Breast (tissue), 4 donors: ENCODE measurements around a stretch of chr10.

DNA sequence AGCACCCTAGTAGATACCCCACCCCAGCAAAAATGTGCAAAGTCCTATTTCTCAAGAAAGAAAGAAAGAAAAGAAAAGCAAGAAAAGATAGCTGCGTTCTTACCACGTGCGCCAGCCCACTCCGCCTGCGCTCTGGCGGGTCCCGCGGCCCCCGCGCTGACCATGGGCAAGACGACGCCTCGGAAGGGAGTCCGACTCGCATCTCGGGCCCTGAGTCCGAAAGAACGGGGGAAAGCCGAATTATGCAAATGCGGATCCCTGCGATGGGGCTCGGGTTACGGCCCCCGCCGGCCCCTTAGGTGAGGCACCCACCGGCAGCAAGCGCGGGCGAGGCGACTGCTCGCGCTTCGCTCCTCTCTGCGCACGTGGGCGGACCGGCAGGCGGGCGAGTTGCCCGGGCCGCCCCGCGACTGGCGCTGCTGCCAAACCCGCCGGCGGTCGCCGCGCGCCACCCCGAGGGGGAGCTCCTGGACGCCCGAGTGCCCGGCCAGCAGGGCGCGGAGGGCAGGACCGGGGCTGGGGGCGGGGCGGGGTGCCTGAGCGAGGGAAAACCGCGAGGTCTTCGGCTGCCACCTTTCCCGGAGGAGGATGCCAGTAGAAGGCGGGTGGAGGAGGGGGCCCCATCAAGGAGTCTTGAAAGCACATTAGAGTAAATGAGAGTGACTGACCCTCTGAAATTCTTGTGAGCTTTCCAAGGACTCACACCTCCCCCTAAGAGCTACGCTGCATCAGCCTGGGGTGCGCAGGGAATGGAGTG, 2.5 kb upstream of the EGR2 start:
- PRO-cap, 3 experiments: peak in 1 of 3 experiments; most common plus-strand start position 519 of the sequence (in 1); most common minus-strand start position 218 of the sequence (in 1)
- RRBS: 3% methylated on average over 36 of the region's 68 CpGs

DNA sequence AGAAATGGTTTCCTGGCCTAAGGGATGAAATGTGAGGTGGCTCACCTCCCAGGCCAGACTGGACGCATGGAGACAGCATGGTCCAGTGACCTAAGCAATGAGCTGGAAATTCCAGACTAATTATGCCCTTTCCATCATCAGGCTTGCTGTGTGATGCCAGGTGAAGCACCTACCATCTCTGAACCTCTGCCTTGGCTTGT, 146.9 kb upstream of the NRBF2 start:
- PRO-cap, 3 experiments: no peak in any of the 3 experiments
- RRBS: no CpG with 5 or more reads among the region's 1 CpG

DNA sequence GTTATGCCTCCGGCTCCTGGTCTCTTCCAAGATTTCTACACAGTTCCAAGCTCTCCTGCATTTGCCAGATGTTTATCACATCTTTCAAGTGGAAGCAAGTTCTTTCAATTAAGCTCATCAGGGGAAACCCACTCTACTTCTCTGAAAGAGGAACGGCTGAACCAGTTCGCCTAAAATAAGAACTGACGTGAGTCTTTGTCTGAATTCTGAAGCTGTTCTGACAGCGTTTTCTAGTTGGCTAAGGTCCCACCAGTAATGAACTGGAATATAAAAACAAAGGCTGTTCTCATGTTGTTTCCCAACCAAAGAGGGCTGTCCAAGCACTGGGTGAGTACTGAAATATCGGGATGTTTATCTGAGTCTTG, 140.8 kb upstream of the NRBF2 start:
- PRO-cap, 3 experiments: no peak in any of the 3 experiments
- RRBS: no CpG with 5 or more reads among the region's 6 CpGs

DNA sequence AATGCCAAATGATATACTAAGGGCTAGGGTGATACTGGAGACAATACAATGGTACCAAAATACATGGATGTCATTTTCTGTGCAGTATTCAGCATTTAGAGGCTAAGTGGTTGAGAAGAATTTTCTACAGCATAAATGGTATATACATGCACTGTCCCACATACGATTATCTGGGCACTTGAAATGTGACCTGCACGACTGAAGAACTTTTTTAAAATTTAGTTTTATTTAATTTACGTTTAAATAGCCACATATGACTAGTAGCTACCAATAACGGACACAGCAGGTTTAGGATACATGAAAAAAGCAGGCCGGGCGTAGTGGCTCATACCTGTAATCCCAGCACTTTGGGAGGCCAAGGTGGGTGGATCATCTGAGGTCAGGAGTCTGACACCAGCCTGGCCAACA, 109.0 kb downstream of the NRBF2 start:
- PRO-cap, 3 experiments: peak in 1 of 3 experiments; most common minus-strand start position 207 of the sequence (in 1)
- RRBS: no CpG with 5 or more reads among the region's 6 CpGs

GRCh38 chr10:63268205-63268530, 135.0 kb downstream of the NRBF2 start:
- PRO-cap, 3 experiments: no peak in any of the 3 experiments
- RRBS: no CpG with 5 or more reads among the region's 2 CpGs

DNA sequence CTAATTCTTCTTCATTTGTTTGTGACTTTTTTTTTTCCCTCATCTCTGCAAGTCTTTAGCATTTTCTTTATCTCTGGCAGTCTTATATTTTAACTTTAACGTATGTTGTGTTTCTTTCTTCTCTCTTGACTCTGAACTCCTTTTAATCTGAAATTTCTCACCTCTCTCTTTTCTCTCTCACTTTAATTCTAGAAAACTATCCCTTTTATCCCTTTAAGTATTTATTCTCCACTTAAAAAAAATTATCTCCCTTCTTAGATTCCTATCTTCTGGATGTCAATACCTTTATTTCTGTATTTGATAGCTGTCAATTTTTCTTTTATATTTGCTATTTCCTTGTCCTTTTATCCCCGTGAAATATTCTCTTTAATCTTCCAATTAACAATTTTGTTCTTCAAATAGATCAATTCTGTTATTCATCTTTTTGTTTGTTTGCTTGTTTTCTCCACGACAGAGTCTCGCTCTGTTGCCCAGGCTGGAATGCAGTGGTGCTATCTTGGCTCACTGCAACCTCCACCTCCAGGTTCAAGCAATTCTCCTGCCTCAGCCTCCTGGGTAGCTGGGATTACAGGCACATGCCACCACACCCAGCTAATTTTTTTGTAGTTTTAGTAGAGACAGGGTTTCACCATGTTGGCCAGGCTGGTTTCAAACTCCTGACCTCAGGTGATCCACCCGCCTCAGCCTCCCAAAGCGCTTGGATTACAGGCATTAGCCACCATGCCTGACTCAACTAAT, 146.3 kb downstream of the JMJD1C start:
- PRO-cap, 3 experiments: no peak in any of the 3 experiments
- RRBS: no CpG with 5 or more reads among the region's 6 CpGs

DNA sequence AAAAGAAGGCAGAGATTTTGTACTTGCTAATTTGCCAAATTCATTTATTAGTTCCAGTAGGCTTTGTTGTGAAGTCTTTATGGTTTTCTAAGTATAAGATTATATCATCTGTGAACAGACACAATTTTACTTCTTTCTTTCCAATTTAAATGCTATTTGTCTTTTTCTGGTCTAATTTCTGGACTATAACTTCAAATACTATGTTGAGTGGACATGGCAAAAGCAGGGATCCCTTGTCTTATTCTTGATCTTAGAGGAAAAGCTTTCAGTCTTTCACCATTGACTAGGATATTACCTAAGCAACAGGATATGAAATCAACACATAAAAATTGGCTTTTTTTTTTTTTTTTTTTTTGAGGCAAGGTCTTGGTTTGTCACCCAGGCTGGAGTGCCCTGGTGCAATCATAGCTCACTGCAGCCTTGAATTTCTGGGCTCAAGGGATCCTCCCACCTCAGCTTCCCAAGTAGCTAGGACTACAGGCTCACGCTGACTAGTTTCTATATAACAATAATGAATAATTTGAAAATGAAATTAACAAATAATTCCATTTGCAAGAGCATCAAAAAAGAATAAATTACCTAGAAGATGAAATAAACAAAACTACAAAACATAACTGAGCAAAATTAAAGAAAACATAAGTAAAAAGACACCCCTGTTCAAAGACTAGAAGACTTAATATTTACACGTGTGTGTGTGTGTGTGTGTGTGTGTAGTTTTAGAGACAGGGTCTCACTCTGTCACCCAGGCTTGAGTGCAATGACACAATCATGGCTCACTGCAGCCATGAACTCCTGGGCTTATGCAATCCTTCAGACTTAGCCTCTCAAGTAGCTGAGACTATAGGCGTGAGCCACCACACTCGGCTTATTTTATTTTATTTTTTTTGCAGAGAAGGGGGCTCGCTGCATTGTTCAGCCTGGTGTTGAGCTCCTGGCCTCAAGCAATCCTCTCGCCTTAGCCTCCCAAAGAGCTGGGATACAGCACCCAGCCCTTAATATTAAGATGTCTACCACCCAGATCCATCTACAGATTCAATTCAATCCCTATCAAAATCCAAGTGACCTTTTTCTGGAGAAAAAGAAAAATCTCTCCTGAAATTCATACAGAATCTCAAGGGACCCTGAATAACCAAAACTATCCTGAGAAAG, 90.6 kb downstream of the JMJD1C start:
- PRO-cap, 3 experiments: no peak in any of the 3 experiments
- RRBS: no CpG with 5 or more reads among the region's 6 CpGs

DNA sequence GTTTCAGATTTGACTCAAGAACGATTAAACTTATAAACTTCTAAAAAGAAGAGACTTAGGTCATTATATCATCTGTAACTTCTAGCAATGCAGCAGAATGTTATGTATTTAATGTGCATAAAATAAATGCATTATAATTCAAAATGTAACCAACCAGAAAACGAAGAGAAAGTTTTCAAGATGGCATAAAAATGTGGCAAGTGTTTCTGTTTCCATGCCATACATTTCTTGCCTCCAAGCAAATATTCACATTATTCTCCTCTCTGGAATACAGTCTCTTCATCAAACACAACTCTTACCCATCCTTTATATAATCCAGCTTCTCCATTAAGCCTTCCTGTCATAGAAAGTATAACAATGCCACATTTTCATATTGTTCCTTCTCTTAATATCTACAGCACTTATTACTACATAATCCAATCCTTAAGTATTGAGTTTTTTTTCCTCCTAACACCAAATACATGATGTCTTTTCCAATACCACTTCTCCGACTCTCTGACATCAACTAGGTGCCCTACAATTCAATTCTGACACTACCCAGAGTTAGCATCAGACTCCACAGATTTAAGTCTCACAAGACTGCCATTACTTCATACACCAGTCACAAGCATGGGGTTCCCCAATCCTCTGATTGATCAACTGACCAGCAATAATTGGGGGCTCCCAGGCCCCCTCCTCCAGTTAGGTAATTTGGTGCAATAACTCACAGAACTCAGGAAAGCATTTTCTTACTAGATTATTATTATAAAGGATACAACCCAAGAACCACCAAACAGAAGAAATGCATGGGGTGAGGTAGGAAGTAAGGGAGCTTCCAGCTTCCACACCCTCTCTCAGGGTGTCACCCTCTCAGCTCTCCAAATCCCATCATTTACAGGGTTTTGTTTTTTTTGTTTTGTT, 23.1 kb downstream of the JMJD1C start:
- PRO-cap, 3 experiments: no peak in any of the 3 experiments
- RRBS: no CpG with 5 or more reads among the region's 3 CpGs

- PRO-cap, 3 experiments: peak in 2 of 3 experiments; most common minus-strand start chr10:63522470 (in 1)
- RRBS: no CpG with 5 or more reads among the region's 2 CpGs
Observed at GRCh38 chr10:63522417-63522668, 1.1 kb downstream of the REEP3 start.

GRCh38 chr10:65653877-65654313, 1271.9 kb upstream of the LRRTM3 start:
- PRO-cap, 3 experiments: no peak in any of the 3 experiments
- RRBS: no CpG with 5 or more reads among the region's 4 CpGs

- PRO-cap, 3 experiments: no peak in any of the 3 experiments
- RRBS: no CpG with 5 or more reads among the region's 6 CpGs
Observed at GRCh38 chr10:67811818-67812450, 26.1 kb downstream of the DNAJC12 start.

DNA sequence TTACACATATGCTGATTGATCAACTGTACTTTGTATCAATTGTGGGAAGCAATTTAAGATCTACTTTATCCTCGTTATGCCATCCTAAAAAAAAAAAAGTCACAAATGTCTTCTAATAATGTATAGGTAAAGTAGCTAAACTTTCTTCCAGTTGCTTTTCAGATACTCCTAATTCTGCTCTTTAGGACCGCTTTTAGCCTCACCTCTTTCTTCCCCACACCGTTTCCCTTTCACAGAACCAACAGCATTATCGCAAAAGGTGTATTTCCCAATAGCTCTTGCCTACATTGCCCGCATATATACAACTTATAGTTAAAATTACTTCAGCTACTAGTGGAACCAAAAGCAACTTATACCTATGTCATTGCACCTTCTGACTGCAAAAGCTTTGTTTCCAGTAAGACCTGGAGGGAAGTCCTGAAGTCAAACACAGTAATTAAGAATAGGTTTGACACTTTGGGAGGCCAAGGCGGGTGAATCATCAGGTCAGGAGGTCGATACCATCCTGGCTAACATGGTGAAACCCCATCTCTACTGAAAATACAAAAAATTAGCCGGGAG, 14.2 kb downstream of the HERC4 start:
- PRO-cap, 3 experiments: no peak in any of the 3 experiments
- RRBS: no CpG with 5 or more reads among the region's 8 CpGs

- PRO-cap, 3 experiments: no peak in any of the 3 experiments
- RRBS: no CpG with 5 or more reads among the region's 3 CpGs
Observed at GRCh38 chr10:68087423-68088069, 12.5 kb upstream of the HERC4 start.

- PRO-cap, 3 experiments: no peak in any of the 3 experiments
- RRBS: no CpG with 5 or more reads among the region's 5 CpGs
Observed at GRCh38 chr10:68129006-68129332, 19.7 kb downstream of the MYPN start.

DNA sequence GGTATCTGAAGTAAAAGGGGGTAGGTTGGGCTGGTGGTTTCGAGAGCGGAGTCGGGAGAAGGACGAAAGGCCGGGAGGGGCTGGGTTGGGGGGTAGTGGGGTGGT, 204 bp downstream of the HNRNPH3 start:
- PRO-cap, 3 experiments: no peak in any of the 3 experiments
- RRBS: no CpG with 5 or more reads among the region's 5 CpGs

- PRO-cap, 3 experiments: no peak in any of the 3 experiments
- RRBS: no CpG with 5 or more reads among the region's 6 CpGs
Observed at GRCh38 chr10:68342265-68343490, 9.9 kb upstream of the PBLD start.

DNA sequence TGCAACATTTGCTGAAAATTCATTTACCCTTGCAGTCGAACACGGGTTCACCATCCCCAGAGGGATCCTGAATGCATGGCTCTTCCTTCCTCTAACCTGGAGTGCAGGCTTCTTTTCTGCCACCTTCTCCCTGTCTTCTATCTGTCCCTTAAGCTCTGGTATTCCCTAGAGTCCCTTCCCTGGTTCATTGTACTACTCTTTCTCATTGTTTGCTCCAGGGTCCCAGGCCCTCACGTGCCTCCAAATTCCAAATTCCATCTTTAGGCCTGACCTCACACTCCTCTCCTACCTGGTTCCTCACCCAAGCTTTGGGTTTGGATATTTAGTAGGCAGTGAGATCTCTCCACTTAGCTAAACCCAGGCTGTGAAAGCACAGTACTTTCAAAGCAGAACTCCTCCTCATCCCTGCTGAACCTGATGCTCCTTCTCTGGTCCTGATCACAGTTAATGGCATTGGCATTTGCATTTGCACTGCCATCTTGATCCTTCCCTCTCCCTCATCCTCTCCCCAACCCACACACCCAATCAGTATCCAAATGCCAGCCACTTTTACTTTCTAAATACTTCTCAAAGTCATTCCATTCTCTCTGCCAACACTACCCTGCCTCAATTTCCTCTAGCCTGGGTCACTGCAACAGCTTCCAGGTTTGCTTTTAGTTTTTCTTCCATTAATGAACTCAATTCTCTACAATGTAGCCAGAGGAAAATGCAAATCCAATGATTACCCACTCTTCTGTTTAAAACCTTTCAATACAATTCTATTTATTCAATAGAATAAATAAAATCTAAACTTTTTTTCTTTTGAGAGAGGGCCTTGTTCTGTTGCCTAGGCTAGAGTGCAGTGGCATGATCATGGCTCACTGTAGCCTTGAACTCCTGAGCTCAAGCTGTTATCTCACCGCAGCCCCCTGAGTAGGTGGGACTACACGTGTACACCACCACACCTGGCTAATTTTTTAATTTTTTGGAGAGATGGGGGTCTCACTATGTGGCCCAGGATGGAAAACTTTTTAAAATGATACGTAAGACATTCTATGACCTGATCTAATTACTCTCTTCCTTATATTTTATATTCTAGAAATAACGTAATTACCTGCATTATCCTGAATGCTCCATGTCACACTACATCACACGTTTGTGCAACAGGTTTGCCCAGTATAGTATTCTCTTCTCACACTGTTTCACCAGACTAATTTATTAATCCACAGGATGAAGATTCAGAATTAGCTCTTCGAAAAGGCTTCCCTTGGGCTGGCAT, 26.1 kb upstream of the RUFY2 start:
- PRO-cap, 3 experiments: no peak in any of the 3 experiments
- RRBS: no CpG with 5 or more reads among the region's 9 CpGs

GRCh38 chr10:68618220-68618449, 58.0 kb downstream of the TET1 start:
- PRO-cap, 3 experiments: no peak in any of the 3 experiments
- RRBS: no CpG with 5 or more reads among the region's 1 CpG

- PRO-cap, 3 experiments: peak in 1 of 3 experiments; most common plus-strand start chr10:68989545 (in 1)
- RRBS: no CpG with 5 or more reads among the region's 13 CpGs
Observed at GRCh38 chr10:68989470-68989827, 846 bp downstream of the KIFBP start.

- PRO-cap, 3 experiments: peak in 3 of 3 experiments; most common minus-strand start chr10:69051404 (in 3)
- RRBS: no CpG with 5 or more reads among the region's 5 CpGs
Observed at GRCh38 chr10:69051229-69051843, 36.6 kb upstream of the SRGN start.